Jejunum (tissue), 1 donor: ENCODE measurements around the genes ROPN1 and ITGB5.

- PRO-cap, result no peak
Measured at GRCh38 chr3:123330287-123331453, 118.2 kb downstream of the ADCY5 start.

- PRO-cap, result no peak
Measured at GRCh38 chr3:123386493-123387153, 62.3 kb downstream of the ADCY5 start.

DNA sequence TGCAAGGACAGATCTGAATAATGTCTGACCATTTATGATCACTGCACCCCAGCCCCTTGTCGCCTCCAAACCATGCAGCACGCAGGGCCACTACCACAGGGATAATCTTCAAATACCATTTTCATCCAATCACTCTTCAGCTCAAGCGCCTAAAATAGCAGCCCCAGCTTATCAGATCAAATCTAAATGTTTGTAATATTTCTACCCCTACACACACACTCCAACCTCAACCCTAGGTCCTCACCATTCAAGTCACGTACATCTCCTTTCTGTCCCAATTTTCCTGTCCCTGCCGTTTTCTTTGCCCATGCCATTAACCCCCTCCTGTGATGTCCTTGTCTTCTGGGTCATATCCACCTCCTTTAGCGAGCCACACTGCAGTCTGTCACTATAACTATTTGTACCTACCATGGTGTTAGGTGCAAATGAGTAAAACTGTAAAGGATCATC lies 50.4 kb downstream of the ADCY5 start:
- PRO-cap, result no peak

DNA sequence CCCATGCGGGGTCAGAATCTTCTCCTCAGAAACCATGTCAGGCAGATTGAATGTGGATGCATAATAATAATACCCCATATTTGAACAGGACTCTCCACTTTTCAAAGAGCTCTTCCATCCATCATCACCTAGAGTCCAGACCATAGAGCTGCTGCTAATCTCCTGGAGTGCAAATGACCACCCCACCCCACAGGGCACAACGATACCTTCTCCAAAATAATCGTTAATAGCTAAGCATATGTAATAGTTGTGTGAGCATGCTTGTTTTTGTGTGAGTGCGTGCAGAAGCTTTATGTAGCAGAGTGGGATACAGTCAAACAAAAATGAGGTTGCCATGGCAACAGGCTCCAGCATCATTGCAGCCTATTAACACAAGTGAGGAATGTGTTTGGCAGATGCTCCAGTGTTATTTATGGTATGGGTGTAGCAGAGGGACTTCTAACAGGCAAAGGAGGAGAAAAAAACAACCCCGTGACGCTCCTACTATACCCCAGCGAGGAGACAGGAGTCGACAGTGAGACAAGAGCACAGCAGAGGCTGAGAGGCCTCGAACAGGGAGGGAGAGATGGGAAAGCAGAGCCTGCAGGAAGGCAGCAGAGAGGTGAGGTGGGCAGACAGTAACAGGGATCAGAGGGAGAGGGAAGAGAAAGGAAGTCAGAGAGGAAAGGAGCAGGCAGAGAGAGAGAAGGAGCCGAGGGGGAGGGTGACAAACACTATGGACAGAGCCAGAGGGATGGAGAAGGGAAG lies 4.9 kb downstream of the ADCY5 start:
- PRO-cap, result no peak

DNA sequence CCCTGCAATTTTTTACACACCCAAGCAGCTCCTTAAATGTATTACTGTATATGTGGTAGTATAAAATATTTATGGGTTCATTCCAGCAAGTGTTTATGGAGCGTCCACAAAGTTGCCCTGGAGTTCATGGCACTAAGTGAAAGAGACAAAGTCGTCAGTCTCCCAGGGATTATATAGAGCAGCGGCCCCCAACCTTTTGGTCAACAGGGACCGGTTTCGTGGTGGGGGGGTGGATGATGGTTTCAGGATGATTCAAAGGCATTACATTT lies 1.1 kb upstream of the HACD2 start:
- PRO-cap, result no peak

GRCh38 chr3:123603919-123604458 lies 19.1 kb upstream of the HACD2 start:
- PRO-cap, result no peak

GRCh38 chr3:123657374-123657968 lies 72.6 kb upstream of the HACD2 start:
- PRO-cap, result no peak

GRCh38 chr3:123719654-123720682 lies 135.1 kb upstream of the HACD2 start:
- PRO-cap, result no peak

GRCh38 chr3:123766479-123767297 lies 117.4 kb downstream of the MYLK start:
- PRO-cap, result no peak

DNA sequence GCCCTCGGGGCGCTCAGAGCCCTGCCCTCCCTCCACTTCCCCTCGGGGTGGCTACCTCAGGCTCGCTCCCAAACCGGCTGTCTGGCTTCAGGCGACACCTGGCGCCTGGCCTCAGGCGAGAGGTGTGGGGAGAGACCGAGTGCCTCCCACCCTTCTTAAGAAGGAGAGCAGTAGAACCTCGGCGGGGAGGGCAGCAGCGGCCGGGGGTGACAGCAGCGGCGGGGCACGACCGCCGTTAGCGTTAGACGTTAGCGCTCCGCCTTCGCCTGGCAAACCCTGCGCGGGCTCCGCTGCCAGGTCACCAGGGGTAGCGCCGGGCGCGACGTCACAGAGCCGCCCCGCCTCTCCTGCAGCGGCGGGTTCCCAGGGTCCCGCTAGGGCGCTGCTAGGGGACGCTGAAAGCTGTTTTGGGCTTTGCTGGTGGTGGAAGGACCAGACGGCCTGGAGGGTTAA lies at the start of gene ROPN1:
ROPN1 (minus strand) TSS at position 258 of the 453 bp plus-strand sequence.
- PRO-cap, result no peak

- PRO-cap, result no peak
Measured at GRCh38 chr3:124062391-124063142, 29.4 kb downstream of the KALRN start.

DNA sequence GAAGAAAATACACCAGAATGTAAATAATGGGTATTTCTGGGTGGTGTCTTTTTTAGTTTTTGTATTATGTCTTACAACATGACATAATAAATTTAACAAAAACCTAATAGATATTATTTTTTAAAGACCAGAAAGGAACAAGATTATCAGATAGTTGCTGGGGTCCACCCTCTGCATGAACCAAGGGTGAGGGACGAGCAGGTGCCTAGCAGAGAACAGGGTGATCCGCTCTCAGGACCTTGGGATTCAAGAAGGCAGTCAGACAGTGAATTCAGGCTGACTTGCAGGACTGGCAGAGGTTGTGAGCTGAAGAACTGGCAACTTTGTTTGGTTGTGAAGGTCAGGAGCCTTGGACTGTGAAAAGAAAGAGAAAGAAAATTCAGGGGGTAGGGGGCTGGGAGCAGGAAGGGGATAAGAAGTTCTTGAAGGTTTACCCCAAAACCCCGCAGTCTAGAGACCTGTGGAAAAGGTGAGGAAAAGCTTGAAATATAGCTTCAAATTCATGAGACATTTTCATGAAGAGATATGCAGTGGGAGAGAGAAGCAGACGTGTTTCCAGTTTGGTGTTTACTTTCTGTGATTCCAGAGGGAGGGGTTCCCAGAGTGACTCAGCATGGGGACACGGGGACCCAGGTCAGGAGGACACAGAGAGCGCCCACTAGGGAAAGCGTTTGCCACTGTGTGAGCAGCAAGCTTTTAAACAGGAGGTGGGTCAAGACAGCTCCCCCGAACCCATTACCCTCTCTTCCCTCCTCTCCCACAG lies 217.3 kb upstream of the UMPS start:
- PRO-cap, result no peak

DNA sequence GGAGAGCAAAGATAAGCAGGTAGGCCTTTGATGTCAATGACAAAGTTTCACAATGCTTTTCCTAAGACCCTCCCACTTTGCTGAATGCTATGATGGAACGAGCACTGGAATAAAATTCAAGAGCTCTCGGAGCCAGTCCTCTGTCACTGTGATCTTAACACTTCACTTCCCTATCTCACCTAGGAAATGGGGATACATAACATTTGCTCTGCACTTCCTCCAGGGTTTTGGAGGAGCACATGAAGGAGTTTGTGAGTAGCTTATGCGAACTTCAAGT lies 39.8 kb upstream of the UMPS start:
- PRO-cap, result no peak

DNA sequence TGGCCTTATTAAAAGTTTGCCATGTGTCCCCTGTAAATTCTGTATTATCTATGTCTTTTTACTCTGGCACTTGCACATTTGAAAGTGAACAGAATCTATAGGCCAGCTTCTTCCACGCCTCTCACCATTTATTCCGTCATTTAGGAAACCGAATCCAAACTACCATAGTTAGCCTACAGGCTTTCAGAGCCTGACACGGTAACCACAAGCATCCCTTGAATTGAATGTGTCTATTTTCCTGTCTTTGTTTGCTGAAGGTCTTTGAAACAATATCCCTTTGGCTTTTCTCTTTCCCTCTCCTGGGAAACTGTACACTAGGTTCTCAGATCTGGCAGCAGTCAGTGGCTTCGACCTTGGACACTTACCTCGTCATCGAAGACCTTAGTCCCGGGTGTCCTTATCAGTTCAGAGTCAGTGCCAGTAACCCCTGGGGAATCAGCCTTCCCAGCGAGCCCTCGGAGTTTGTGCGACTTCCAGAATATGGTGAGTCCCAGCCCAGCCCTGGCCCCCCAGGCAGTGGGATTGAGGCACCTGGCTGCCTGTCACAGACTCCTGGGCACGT lies 30.6 kb upstream of the UMPS start:
- PRO-cap, result bidirectional peak, plus-strand start at position 408 of the sequence, minus-strand start at position 309 of the sequence

- PRO-cap, result no peak
Measured at GRCh38 chr3:124770535-124771156, 40.4 kb downstream of the UMPS start.

- PRO-cap, result no peak
Measured at GRCh38 chr3:124851103-124851554, 36.0 kb downstream of the ITGB5 start.

- PRO-cap, result no peak
Measured at GRCh38 chr3:124869550-124869760, 17.7 kb downstream of the ITGB5 start.

DNA sequence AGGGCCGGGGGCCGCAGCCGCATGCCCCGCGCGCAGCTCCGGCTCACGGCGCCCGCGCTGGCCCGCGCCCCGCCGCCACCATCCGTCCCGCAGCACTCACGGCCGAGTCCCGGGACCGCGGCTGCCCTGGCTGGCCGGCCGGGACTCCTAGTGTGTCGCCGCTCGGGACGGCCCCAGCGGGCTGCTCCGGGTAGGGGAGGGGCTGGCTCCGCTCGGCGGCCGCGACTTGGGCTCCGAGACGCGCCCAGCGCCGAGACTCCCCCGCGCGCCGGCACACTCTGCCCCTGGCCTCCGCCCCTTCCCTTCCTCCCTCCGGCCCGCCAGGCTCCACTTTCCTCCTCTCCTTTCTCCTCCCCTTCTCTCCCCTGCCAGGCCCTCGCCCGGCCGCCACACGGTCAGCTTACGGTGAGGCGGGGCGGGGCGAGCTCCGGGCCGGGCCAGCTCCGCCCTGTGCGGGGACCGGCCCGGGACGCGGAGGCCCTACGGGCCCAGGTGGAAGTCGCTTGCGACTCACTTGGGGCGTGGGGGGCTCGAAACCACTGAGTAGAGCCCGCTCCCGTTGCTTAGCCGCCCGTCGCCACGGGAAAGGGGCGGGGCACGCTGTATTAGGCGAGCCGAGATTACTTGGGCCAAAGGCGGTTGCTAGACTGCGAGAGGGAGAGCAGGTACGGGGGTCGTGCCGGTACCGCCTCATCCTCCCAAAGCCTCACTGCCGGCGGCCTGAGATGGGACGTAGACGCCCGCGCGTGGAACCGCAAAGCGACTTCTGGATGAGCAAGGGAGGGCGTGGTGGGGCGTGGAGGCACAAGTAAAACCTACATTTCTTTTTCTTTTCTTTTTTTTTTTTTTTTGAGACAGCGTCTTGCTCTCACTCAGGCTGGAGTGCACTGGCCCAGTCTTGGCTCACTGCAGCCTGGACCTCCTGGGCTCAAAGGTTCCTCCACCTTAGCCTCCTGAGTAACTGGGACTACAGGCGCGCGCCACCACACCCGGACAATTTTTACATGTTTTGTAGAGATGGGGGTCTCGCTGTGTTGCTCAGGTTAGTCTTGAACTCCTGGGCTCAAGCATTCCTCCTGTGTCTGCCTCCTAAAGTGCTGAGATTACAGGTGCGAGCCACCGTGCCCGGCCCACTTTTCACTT lies at the start of gene ITGB5:
ITGB5 (minus strand) TSS at position 280 of the 1,143 bp plus-strand sequence.
- PRO-cap, result bidirectional peak, plus-strand start at position 440 of the sequence, minus-strand start at position 149 of the sequence; unidirectional peak, minus-strand start at position 581 of the sequence

DNA sequence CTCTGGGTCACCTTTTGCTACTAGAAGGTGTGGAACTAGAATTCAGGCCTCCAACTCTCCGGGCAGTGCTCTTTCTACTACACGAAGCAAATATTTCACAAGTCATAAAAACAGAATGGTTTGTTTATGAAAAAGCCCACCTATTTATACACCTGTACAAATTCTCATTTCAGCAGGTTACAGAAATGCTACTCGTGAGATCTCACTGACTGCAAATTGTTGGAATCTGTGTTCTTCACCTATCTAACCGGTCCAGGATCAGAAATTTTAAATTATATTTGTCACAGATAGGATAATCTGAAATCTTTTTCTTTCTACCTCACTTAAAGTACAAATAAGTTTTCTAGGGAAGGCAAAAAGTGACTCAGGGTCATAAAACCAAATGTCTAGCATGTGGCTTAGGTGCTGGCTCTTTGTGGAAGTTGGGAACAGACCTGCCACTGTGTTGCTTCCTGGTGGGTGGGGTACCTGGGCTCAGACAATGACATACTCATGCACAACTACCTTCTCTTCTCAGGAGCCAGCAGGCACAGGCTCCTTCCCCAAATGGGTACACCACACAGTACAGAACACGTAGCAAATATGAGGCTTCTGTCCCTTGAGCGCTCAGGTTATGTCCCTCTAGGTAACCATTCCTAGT lies 40.0 kb upstream of the MUC13 start:
- PRO-cap, result no peak

- PRO-cap, result no peak
Measured at GRCh38 chr3:125024056-125024589, 31.7 kb downstream of the HEG1 start.